ENCODE data around the gene DARS1.

GRCh38 chr2:135742741-135742898, 965 bp downstream of the UBXN4 start:
- PRO-cap, result no peak
- RAMPAGE, long total RNA, 2 experiments, result no peak in any of the 2 experiments

DNA sequence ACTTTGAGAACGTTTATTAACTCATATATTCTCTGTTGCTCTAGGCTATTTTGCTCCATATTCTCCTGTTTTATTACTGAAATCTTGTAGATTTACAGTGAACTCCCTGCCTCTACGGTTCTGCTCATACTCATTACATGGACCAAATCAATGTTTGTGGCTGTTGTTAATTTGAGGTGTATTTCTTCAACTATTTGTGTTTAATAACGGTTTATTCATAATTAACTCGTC, 1.2 kb downstream of the UBXN4 start:
- PRO-cap, result no peak
- RAMPAGE, long total RNA, 2 experiments, result no peak in any of the 2 experiments

GRCh38 chr2:135754057-135754472, 12.4 kb downstream of the UBXN4 start:
- PRO-cap, result no peak
- RAMPAGE, long total RNA, 2 experiments, result start-site peak on the plus strand in 1 of 2 experiments, at chr2:135754158-135754273 at its widest, 39 reads per replicate

DNA sequence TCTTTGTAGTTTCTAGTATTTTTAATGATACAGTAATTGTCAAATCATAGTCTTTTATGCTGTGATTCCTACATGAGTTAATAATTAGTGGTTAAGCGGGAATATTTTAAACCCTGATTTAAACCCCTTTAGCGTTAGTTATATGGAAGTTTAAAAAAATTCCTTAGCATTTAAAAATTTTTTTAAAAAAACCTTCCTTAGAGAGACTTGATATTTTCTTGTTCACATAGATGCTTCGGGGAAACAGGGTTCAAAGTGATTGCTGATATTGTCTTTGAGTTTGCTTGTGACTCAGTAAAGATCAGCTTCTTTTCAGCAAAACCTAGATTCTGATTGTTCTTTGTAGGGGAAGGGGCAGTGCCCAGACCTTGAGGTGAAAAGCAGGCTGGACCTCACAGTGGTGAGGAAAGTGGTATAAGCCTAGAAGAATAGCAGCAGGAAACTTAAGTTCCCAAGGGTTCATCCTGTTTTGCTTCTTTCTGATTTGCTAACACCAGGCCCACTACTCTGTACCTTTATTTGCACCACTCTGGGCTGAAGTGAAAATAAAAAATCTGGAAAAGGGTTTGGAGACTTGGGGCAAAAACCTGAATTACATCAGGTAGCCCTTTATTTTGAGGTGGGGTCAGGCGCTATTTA, 20.8 kb downstream of the UBXN4 start:
- PRO-cap, result no peak
- RAMPAGE, long total RNA, 2 experiments, result no peak in any of the 2 experiments

DNA sequence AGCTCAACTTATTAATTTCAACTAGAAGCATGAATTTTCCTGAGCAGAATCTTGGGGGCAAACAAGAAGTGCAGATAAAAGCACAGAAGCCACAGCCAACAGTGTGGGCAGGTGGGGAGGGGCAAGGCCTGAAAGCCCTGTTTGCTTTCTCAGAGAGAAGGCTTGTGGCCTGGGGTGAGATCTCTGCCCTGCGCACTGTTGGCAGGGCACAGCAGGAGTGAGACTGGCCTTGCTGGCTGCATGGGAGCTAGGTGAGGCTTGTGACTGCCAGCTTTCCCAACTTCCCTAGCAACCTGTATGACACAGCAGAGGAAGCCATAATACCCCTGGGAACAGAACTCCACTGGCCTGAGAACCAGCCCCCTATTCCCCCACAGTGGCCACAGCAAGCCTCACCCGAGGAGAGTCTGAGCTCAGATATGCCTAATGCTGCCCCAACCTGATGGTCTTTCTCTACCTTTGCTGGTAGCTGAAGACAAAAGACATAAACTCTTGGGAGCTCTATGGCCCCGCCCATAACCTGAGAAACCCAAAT, 44.6 kb downstream of the LCT start:
- PRO-cap, result no peak
- RAMPAGE, long total RNA, 2 experiments, result no peak in any of the 2 experiments

DNA sequence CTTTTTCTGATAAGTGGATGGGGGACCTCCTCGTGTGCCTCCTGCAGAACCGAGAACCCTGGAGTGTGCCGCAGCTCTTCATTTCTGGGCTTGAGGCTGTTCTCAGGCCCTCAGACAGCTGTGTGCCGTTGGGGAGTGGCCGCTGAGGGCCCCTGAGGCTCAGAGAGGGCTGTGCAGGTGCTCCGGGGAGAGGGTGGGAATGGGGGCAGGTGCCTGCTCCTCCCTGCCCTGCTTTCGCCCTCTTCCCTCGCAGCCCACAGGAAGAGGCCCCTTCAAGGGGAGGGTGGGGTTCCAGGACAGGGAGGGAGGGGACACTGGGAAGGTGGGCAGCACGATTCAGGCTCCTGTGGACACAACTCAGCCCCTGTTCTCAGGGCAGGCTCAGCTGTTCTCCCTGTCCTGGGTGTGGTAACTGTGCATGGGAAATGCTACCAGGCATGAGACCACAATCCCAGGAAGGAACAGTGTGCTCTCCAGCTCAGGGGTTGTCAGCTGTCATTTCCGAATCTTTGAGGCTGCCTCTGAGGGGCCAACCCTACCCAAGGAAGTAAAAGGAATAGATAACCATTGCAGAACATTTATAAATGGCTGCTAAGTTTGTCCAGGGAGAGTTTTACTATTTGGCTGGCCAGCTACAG, 11.3 kb downstream of the LCT start:
- PRO-cap, result unidirectional peak, minus-strand start at position 410 of the sequence
- RAMPAGE, long total RNA, 2 experiments, result no peak in any of the 2 experiments

DNA sequence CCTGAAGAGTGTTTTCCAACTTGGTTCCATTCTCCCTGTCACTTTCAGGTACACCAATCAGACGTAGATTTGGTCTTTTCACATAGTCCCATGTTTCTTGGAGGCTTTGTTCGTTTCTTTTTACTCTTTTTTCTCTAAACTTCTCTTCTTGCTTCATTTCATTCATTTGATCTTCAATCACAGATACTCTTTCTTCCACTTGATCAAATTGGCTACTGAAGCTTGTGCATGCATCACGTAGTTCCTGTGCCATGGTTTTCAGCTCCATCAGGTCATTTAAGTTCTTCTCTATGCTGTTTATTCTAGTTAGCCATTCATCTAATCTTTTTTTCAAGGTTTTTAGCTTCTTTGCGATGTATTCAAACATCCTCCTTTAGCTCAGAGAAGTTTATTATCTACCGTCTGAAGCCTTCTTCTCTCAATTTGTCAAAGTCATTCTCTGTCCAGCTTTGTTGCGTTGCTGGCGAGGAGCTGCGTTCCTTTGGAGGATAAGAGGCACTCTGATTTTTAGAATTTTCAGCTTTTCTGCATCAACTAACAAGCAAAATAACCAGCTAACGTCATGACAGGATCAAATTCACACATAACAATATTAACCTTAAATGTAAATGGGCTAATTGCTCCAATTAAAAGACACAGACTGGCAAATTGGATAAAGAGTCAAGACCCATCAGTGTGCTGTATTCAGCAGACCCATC, 47.2 kb downstream of the DARS1 start:
- PRO-cap, result no peak
- RAMPAGE, long total RNA, 2 experiments, result no peak in any of the 2 experiments

DNA sequence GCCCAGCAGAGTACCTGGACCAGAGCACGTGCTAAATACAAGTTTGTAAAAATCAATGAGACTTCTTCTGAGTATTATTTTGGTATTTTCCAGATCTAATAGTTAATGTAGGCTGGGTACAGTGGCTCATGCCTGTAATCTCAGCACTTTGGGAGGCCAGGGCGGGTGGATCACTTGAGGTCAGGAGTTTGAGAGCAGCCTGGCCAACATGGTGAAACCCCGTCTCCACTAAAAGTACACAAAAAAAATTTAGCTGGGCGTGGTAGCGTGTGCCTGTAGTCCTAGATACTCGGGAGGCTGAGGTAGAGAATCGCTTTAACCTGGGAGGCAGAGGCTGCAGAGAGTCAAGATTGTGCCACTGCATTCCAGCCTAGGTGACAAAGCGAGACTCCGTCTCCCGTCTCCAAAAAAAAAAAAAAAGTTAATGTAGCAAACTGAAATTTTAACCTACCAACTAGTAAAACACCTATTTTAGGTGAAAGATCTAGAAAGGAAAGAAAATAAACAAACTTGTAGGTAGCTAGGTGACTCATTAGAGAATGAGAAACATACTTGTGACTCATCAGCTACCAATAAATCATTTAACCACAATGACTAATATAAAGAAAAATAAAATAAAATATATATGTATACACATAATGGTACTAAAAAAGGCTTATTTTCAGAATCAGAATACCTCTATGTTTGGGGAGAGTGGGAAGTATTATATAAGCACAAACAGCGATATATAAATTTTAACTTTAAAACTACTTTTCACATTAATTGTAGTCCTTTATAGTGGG, 36.8 kb downstream of the DARS1 start:
- PRO-cap, result no peak
- RAMPAGE, long total RNA, 2 experiments, result no peak in any of the 2 experiments

- PRO-cap, result bidirectional peak, plus-strand start at chr2:135985690, minus-strand start at chr2:135985493
- RAMPAGE, long total RNA, 2 experiments, result start-site peak on the minus strand in 2 of 2 experiments, at chr2:135985436-135985610 at its widest, 2,839 to 3,315 reads per replicate
These were observed at the start of gene DARS1 for GRCh38 chr2:135985339-135986212. Gene DARS1, minus strand, starts transcription at chr2:135985626.

DNA sequence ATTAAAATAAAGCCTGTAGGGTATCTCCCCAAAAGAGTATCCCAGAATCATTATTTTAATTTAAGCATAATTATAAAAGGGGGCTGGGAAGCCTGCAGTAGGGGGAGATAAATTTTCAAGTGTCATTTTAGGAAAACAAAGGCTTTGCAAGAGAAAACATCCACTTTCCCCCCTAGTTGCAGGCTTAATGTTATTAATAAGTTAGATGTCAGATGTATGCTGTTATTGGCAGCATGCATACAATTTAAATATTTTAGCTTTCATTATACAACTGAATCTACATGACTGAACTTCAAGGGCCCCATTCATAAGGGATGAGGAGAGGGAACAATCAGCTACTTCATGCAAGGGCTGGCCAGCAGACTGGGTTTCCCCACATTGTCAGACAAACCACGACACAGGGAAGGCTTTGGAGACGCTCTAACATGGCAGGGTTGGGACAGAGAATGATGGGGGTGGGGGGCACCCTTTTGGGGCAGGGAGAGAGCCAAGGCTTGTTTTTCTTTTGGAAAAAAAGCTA, 5.7 kb downstream of the CXCR4 start:
- PRO-cap, result no peak
- RAMPAGE, long total RNA, 2 experiments, result no peak in any of the 2 experiments

DNA sequence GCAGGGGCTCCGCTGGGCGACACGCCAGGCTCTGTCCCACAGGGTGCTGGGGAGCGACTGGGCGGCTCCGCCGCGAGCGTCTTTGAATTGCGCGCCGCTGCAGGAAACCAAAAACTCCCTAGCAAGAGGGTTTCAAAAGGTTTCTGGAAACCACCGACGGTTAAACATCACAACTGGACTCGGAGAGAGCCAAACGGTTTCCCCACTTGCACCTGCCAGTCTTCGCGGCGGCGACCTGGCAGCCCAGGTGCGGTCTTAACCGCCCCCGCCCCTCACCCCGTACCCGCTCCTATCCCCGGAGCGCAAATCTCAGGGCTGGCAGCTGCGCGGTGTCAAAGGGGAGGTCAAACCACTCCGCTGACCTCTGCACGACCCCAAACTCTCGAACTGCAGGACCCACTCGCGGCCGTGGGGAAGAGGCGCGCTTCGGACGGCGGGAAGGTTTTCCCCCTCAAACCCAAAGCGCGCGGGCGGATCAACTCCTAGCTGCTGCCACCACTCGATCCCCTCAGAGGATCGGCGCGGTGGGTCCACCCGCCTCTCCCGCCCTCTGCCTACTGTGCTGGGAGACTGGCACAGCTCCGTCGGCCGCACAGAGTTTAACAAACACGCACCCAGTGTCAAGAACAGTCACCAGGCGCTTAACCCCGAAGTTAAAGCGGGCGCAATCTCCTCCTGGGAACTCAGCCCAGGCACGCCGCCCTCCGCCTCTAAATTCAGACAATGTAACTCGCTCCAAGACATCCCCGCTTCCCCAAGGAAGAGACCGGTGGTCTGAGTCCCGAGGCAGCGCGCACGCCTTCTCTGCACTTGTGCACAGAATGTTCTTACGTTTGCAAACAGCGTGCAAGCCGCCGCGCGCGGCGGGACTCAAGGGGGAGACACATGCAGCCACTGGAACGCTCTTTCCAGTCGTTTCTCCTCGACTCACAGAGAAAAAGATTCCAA, 760 bp downstream of the CXCR4 start:
- PRO-cap, result no peak
- RAMPAGE, long total RNA, 2 experiments, result no peak in any of the 2 experiments

DNA sequence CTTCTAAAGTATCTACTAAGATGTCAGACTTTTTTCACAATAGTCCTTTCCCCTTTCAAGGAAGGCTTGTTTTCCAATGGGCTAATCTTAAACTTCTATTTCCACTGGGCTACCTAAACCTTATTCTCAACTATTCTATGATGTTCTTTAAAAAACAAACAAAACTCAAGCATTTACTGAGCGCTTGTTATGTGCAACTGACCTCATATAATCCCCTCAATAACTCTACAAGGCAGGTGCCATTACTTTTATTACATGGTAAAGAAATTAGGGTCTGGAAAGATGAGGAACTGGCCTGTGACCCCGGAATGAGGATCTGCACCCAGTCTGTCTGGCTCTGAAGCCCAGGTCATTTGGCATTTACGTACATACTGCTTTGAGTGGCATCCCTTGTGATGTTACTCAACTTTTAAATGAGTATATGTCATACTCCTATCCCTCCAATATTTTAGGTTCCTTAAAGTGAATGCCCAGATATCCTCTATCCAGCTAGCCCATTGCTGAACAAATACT, 3.1 kb upstream of the CXCR4 start:
- PRO-cap, result no peak
- RAMPAGE, long total RNA, 2 experiments, result no peak in any of the 2 experiments

- PRO-cap, result no peak
- RAMPAGE, long total RNA, 2 experiments, result no peak in any of the 2 experiments
These were observed 7.0 kb upstream of the CXCR4 start for GRCh38 chr2:136124676-136125611.

DNA sequence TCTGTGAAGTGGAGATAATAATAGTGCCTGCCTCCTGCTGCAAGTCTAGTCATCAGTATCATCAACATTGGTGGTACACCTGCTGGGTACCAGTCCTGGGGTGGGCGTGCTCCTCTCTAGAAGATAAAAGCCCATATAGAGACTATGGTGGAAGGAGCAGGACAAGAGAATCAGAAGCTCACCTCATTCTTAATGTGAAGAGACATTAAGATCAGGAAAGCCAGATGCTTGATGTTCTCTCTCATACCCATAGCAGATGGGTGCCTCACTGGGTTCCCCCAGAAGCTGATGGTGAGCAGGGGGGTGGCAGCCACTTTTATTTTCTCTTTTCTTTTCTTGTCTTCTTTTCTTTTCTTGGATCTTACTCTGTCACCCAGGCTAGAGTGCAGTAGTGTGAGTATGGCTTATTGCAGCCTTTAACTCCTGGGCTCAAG, 14.8 kb upstream of the CXCR4 start:
- PRO-cap, result no peak
- RAMPAGE, long total RNA, 2 experiments, result no peak in any of the 2 experiments

- PRO-cap, result no peak
- RAMPAGE, long total RNA, 2 experiments, result no peak in any of the 2 experiments
These were observed 264.2 kb upstream of the CXCR4 start for GRCh38 chr2:136381876-136382815.

DNA sequence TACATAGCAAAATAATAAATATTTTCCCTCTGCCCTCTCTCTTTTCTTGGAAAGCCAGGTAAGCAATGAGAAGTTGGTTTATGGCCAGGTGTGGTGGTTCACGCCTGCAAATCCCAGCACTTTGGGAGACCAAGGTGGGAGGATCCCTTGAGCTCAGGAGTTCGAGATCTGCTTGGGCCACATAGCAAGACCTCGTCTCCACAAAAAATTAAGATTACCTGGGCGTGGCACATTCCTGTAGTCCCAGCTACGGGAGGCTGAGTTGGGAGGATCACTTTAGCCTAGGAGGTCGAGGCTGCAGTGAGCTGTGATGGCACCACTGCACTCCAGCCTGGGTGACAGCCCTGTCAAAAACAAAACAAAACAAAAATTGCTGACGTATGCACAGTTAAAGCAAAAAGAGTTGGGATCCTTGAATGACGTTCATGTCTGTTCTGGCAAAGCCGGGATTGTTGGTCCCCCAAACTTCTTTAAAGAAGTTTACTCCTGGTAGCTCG, 985 bp upstream of the SPOPL start:
- PRO-cap, result no peak
- RAMPAGE, long total RNA, 2 experiments, result no peak in any of the 2 experiments

DNA sequence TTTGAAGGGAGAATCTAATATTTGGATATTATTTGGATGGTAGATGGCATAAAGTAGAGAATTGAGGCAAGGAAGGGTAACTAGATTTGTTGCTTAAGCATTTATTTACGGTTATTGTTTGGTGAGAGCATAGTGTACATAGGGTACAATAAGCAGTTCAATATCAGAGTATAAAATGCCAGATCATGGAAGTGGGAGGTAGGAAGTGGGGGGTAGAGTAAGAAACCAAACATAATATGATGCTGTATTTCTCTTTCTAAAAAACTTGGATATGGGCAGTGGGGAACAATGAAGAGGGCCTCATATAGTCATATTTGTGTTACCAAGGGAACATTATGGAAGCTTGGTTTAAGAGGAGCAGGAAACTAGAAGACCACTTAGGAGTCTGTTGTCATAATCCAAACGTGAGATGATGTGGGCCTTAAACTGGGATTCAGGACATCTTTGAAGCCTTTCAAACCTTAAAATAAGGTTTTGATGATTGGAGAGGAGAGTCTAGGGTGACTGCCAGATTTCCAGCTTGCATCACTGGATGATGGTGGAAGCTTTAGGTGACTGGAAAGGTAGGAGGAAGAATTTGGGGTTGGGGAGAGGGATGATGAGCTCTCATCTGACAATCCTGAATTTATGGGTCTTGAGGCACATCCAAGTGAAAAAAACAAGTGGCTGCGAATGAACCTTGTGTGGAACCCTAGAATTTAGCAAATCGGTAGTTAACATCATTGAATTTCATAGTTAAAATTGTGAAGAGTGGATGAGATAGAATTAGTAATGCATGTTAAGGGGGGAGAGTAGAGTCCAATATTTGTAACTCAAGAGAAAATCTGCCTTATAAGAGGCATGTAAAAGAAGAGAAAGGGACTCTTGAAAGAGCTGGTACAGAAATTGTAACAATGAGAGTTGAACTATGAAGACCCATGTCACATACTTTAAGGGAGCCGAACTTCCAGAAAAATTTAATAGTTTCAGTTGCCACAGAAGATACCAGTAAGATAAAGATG, 66.5 kb downstream of the SPOPL start:
- PRO-cap, result no peak
- RAMPAGE, long total RNA, 2 experiments, result no peak in any of the 2 experiments

DNA sequence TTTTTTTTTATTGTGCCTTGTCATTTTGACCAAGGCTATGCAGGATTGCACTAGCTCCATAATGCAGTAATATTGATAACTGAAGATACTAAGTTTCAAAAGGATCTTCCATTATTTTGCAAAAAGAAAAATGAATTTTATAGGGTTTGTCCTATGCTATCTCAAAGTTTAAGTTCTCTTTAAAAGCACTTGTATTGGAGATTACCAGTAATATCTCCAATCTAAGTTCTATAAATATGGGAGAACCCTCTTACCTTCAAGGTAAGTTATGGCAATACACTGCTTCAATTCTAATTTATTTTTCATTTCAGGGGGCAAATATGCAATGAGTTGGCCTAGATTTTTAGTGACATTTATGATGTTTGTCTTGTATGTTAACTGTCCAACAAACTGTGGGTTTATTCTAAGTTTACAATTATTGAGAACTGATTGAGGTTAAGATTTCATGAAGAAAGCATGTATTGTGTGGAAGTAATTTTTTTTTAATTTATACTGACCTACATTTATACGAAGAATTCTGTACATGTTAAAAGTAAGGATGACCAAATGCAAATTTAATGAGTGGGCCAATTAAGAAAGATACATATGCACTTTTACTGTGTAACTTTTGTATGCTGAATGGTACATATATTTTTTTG, 67.9 kb downstream of the SPOPL start:
- PRO-cap, result no peak
- RAMPAGE, long total RNA, 2 experiments, result no peak in any of the 2 experiments

- PRO-cap, result no peak
- RAMPAGE, long total RNA, 2 experiments, result no peak in any of the 2 experiments
These were observed 93.6 kb downstream of the LRP1B start for GRCh38 chr2:142037185-142037652.

- PRO-cap, result no peak
- RAMPAGE, long total RNA, 2 experiments, result no peak in any of the 2 experiments
These were observed 331.9 kb upstream of the LRP1B start for GRCh38 chr2:142462817-142463037.